ENCODE data around the genes OSM, TBC1D10A and SEC14L6.

- PRO-cap = unidirectional peak, plus-strand start at chr22:30259042
These were observed 7.9 kb downstream of the OSM start for GRCh38 chr22:30258673-30259140.

GRCh38 chr22:30266558-30267589 lies at the start of gene OSM:
TSS of gene OSM (minus strand) at chr22:30266851.
- PRO-cap = bidirectional peak, plus-strand start at chr22:30267042, minus-strand start at chr22:30266851; bidirectional peak, plus-strand start at chr22:30267357, minus-strand start at chr22:30267283

GRCh38 chr22:30317822-30318352 lies 8.9 kb downstream of the TBC1D10A start:
- PRO-cap = no peak

DNA sequence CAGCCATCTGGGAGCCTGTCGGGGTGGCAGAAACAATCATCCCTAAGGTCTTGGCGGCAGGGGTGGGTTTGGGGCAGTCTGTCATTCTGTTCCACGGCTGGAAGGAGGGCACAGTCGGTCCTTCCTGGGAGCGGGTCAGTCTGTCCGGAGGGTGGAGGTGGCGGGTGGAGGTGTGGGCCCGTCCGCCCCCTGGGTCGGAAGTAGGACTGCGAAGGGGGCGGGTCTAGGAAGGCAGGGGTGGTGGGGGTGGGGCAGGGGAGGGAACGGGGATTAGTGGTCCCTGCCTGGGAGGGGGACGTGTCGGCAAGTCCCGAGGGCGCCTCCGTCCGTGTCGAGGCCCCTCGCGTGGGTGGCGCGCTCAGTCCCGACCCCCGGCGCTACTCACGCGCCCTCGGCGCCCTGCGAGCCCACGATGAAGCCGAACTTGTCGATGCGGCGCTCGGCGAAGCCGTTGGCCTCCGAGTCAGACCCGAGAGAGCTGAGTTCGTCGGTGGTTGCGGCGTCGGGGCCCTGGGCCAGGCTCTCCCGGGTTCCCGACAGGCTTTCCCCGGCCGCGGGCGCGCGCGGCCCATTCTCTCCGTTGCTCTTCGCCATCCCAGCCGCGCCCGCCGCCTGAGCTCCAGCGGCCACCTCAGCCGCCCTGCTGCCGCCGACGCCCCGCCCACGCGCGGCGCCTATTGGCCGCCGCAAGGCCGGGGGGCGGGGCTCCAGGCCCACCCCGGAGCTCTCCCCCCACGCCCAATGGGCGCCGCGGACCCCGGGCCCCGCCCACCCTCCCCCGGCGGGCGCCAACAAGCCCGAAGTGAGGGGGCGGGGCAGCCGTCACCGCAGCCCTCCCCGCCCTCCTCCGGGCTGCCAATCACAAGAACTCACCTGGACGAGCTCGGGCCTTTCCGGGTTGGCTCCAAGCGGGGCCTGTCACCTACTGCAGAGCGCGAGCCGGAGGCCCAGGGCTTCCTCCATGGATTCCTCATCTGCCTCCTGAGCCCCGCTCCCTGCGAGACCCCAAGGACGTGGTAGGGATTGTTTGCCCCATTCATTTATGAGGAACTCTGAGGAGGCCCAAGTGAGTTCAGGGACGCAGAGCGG lies at the start of gene TBC1D10A:
Gene TBC1D10A (minus strand): TSS at position 654 of the 1,089 bp plus-strand sequence.
- PRO-cap = bidirectional peak, plus-strand start at position 864 of the sequence, minus-strand start at position 642 of the sequence

GRCh38 chr22:30342057-30342600 lies 14.6 kb downstream of the SF3A1 start:
- PRO-cap = no peak

DNA sequence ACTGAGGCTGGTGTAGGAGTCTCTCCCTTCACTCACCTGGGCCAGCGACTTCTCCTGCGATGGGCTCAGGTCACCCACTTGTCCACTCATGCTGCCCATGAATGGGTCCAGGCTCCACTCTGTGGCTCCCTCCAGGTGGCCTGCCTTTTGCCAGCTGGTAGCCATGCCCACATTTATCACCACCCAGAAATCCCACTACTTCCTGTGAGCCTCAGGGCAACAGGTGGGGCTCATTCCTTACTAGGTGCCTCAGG lies at the start of gene SEC14L6:
Gene SEC14L6 (minus strand): TSS at position 149 of the 254 bp plus-strand sequence.
- PRO-cap = no peak

GRCh38 chr22:30562327-30562844 lies 12.1 kb downstream of the GAL3ST1 start:
- PRO-cap = no peak

DNA sequence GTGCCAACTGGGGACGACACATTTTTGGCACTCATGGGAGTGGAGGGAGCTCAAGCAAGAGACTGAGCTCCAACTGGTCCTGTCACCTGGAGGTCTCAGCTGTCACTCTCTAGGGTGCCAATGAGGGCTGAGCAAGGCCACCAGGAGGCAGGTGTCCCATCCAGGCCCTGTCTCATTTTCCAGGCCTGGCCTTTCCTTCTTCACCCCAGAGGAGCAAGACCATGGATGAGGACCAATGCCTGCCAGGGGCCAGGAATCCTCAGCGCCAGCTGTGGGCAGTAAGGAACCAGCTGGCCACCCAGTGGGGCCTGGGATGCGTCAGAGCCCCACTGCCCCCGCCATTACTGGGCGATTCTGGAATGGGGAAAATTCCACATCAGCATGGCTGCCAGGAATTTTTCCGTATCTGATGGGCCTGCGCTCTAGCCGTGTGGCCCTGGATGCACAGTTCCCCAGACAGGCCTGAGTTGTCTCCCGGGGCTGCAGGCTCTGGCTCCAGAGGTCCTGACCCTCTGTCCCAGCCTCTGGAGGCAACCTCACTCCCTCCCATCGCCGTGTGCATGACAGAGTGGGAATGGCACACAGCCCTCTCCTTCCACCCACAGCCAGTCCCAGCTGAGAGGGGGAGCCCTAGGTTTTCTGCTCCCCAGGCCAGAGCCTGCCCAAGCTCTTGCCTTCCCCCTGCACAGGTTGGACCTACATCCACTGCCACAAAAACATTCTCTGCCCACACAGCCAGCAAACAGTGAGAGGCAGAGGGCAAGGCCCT lies 784 bp upstream of the GAL3ST1 start:
- PRO-cap = no peak

DNA sequence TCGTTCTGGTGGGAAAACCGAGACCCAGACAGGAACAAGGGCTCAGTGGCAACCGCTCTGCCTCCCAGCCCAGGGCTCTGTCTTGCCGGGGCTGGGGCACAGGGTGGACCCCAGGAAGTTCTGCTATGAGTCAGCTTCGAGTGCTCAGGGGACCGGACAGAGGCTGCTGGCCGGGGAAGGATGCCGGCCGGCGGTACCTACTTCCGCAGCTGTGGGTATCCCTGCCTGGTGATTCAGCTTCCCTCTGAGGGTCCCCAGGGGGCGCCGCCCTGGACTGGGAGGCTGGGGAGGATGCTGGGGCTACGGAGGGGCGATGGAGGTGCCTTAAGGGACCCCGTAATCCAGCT lies 704 bp upstream of the SLC35E4 start:
- PRO-cap = bidirectional peak, plus-strand start at position 155 of the sequence, minus-strand start at position 79 of the sequence

DNA sequence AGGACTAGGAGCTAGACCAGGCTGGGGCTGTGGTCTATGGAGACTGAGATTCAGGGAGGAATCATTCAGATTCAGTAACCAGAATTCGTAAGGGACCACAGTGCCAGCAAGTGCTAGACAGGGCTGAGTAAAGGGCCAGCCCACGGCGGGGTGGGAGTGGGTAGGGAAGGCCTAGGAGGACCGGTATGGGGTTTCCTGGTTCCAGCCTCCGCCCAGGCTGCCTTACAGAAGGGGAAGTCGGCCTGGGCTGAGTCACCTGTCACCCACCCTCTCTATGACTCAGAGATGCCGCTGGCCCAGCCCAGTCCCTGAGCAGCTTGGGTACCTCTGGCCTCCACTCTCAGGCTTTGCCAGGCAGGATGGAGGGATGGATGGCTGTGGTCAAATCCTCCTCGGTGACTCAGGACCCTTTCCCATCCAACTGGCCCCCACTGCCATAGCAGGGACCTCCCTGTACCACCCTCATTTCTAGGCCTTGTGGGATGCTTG lies 13.8 kb downstream of the SLC35E4 start:
- PRO-cap = no peak

DNA sequence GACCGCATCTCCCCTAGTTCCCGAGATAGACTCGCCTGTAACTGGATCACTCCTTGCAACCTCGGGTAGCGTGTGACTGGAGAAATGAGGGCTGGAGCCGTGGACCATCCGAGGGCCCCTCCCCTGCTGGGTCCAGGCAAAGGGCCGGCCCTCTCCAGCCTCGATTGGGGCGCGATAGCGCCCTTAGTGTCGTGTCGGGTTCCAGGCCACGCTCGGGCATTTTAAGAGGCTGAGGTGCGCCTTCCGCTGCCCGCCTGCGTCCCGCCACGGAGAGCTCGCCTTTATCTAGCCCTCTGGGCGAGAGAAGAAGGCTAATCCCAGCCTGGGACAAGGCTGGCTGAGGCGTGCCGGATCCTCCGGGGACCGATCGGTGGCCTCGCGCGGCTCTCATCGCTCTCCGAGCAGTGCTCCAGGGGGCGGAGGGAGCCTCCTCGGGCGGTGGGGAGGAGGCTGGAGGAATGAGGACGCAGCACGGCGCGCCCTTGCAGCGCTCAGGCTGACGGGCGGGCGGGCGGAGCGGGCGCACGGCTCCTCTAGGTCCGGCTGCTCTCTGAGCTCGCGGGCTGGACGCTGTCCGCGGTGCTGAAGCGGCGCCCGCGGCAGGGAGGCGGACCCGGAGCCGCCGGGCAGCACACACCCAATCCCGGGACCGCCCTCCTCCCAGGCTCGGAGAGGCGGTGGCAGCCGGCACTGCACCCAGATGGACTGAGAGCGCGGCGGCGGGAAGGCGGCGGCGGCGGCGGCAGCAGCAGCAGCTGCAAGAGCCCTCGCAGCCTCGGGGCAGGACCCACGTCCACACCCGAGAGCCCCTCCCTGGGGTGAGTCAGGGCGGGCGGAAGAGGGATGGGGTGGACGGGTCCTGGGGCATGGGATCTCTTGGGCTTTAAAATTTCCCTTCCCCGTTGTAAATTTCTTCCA lies 107.9 kb downstream of the OSBP2 start:
- PRO-cap = bidirectional peak, plus-strand start at position 699 of the sequence, minus-strand start at position 552 of the sequence

GRCh38 chr22:30933883-30934621 lies 34.5 kb downstream of the MORC2 start:
- PRO-cap = no peak

GRCh38 chr22:30971014-30971783 lies 2.6 kb upstream of the MORC2 start:
- PRO-cap = no peak

GRCh38 chr22:31082996-31083373 lies 1.9 kb downstream of the SMTN start:
- PRO-cap = no peak

DNA sequence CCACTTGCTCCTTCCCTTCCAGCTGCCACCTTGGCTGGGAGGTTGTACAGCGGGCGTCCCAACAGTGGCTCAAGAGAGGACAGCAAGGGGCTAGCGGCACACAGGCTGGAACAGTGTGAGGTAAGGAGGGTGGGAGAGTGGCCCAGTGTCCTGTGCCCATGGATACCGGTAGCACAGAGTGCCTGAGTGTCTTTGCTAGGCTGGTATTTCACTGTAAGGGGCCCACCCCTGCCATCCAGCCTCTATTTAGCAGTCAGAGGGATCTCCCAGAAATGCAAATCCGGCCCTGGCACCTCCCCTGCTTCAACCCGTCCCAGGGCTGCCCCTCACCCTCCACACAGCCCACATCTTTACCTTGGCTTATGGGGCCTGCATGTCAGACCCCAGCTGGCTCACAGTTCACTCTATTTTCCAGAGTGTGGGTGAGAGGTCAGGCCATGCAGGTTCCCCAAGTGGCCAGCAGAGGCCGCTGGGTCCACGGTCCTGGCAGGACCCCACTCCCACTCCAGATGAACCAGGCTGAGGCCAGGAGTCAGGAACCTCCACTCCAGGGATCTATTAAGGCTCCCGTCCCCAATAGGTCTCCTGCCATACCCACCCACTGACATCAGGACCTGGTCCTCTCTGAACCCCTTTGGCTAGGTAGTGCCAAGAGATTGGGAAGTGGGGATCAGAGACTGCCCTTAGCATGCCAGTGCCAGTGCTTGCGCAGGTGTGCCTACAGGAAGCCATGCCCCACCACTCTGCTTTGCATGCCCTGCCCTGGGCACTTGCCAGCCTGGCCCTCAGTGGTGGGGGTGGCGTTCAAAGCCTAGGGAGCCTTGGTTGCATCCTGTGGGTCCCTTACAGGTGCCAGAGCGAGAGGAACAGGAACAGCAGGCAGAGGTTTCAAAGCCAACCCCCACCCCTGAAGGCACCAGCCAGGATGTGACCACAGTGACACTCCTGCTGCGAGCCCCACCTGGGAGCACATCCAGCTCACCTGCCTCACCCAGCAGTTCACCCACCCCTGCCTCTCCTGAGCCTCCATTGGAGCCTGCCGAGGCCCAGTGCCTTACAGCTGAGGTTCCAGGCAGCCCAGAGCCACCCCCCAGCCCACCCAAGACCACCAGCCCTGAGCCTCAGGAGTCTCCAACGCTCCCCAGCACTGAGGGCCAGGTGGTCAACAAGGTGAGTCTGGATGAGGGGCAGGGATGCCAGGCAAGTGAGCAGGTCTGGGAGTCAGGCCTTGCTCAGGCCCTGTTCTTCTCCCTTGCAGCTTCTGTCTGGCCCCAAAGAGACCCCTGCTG lies 8.2 kb downstream of the SMTN start:
- PRO-cap = no peak

DNA sequence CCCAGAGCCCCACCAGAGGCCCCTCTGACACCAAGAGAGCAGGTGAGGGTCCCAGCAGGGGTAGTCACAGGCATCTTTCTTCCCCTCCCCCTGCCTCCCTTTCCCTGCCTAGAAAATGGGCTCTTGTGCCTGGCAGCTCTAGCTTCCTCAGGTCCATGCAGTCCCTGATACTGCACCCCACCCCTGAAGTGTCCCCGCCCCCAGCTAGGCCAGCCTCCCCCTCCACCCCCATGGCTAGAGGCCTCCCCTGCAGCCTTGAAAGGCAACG lies 9.0 kb downstream of the SMTN start:
- PRO-cap = no peak

DNA sequence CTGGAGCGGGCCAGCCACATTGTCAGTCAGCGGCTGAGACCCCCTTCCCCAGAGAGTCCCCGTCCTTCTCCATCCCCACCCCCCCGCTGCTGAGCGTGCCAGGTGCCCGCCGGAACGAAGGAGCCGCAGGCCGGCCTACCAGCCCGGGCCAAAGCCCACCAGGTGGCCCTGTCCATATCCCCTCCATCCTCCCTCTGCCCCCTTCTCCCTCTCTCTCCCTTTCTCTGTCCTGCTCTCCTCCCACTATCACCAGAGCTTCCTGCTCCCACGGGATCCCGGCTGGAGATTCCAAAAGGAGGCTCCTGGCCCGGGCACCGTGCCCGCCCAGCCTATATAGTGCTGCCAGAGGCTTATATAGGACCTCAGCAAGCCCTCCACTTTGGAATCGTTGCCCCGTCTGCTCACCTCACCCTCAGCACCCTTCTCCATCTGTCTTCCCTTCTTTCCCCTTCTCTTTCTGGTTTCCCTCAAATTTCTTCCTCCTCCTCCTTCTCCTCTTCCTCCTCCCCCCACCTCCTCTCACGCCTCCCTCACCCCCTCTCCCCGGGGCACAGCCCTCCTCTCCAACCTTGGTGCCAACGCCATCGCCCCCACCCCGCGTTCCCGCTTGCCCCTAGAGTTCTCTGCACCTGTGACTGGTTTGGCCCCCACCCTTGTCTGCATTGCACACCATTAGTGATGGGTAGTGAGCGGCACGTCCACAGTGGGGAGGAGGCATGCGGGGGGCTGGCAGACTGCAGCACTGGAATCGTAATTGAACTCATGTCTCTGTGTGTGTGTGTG lies 7.2 kb downstream of the SELENOM start:
- PRO-cap = no peak

GRCh38 chr22:31131627-31132150 lies 8.6 kb downstream of the PLA2G3 start:
- PRO-cap = no peak

- PRO-cap = no peak
These were observed 1.2 kb downstream of the RNF185 start for GRCh38 chr22:31161315-31161519.

DNA sequence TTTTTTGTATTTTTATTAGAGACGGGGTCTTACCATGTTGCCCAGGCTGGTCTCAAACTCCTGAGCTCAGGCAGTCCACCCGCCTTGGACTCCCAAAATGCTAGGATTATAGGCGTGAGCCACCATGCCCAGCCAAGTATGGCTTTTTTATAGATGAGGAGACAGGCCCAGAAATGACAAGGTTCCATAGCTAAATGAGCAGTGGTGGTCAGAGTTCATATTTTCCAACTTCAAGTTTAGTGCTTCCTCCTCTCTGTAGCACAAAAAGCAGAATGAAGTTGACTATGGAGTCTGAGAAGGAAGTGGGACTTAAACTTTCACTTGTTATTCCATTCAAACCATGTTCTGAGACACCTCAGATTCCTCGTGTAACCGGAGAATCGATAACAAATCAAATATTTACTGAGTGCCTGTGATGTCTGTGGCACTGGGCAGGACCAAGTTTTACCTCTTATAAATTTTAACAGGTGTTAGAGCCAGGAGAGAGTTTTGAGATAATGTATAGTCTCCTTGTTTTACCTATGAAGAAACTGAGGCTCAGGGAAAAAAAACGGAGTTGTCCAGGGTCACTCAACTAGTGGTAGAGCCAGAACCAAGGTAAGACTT lies 3.0 kb downstream of the LIMK2 start:
- PRO-cap = no peak